Islet of Langerhans (tissue), 1 donor: Measurements from ENCODE around the genes TLE1 and IDNK.

DNA sequence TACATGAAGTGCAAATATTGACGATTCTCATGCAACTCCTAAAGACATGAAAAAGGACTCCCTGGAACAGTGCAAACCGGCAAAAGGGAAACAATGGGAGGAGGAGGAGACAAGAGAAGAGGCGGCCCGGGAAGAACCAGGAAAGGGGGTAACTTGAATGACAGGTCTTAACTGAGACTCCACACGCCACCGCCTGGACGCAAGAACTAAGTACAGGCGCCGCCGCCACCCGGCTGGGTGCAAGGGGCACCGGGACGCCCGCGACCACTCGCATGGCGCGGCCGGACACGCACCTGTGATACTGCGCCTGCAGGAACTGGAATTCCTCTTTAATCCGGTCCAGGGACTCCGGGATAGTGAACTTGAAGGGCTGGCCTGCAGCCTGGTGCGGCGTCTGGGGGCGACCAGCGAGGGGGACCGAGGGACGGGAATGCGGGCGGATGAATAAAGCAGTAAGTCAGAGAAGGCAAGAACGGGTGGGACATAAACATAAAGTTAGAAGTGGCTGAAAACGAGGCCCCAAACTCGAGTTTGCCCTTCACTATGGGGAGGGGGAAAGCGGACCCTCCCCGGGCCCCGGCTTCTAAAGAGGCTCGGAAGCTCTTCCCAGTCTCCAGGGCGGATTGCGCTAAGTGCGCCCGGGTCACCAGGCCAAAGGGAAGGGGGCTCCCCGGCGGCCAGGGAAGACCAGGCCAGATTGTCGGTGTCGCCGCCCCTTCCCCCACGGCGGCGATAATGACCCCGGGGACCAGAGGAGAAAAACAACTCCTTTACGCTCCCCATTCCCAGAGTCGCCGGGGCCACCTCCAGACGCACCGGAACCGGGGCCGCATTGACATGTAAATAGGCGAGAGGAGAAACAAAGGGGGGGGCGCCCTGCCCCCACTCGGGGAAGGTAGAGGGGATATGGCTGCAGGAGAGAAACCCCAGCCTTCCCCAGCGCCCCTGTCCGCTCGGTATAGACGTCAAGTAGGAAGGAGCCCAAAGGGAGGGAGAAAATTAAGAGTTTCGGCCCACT is 2.0 kb downstream of the TLE1 start:
- RRBS = 4% methylated on average over 24 of the region's 66 CpGs

GRCh38 chr9:81688782-81689687 is at the start of gene TLE1:
Gene TLE1, minus strand, starts transcription at chr9:81689547.
- RRBS = 3% methylated on average over 31 of the region's 112 CpGs

DNA sequence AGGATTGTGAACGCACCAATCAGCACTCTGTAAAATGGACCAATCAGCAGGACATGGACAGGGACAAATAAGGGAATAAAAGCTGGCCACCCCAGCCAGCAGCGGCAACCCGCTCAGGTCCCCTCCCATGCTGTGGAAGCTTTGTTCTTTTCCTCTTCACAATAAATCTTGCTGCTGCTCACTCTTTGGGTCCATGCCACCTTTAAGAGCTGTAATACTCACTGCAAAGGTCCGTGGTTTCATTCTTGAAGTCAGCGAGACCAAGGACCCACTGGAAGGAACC is 110.2 kb downstream of the SPATA31D1 start:
- RRBS = no CpG with 5 or more reads among the region's 5 CpGs

DNA sequence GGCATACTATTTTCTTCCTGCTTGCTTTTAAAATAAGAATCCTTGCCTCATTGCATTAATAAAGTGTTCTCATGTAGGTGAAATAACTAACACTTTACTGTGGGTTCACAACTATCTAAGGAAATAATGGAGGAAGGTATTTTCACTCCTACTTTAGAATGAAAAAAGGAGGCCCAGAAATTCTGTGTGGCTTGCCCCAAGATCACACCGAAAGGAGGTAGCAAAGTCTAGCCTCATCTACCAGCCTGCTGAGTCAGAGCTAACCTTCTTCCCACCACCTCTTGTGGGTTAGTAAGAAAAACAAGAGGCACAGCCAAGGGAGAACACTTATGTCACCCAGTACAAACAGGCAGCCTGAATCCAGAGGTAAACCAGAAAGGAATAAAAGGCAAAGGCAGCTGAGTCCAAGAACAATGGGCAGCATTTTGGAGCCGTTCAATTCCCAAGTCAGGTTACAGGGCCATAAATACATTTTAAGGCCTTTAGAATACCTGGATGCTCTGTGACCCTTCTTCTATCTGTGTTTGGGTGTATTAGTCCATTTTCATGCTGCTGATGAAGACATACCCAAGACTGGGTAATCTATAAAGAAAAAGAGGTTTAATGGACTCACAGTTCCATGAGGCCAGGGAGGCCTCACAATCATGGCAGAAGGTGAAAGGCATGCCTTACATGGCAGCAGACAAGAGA is 91.9 kb upstream of the RASEF start:
- RRBS = no CpG with 5 or more reads among the region's 2 CpGs

GRCh38 chr9:83245820-83246276 is 182.9 kb upstream of the RASEF start:
- RRBS = no CpG with 5 or more reads among the region's 3 CpGs

DNA sequence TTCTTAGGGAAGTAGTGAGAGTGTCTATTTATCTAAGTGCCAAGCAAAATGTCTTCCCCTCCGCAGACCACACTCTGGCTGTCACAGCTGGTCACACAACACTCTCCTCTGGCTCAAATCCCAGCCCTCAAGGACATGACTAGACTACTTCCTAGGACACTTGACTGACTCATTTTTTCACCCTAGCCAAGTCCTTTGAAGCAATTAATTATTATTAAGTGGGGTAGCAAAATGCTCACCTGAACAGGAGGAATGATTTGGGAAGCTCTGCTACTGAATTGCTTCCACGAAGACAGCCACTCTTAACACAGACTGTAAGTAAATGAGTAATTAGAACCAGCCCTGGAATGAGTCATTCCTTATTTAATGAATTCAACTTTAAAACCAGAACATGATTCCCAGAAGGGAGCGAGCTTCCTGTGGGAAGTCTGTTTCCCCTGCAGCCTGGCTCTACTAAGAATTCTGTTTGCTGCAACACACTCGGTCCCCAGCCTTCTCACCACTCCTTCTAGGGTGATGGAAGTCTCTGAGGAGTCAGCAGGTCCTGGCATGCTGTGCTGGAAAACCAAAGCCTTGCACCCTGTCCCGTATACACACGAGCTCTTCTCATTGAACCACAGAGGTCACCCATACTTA is 218.5 kb upstream of the RASEF start:
- RRBS = no CpG with 5 or more reads among the region's 6 CpGs

DNA sequence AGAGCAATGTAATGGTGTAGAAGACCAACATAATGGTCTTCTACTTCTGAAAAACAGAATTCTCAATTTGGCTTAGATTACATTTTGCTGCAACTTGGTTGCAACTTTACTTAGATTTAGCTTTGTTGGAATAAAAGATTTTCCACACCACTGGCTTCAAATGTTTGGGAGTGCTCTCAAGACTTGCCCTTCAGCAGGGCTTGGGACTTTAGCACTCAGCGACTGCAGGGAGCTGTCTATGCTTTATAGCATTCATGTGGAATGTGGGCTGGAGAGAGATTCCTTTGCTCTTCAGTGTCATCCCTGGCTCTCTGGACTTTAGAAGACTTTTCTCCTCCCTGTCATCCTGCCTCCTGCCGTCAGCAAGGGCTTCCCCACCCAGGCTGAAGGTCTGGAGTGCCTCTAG is 211.0 kb downstream of the FRMD3 start:
- RRBS = no CpG with 5 or more reads among the region's 2 CpGs

DNA sequence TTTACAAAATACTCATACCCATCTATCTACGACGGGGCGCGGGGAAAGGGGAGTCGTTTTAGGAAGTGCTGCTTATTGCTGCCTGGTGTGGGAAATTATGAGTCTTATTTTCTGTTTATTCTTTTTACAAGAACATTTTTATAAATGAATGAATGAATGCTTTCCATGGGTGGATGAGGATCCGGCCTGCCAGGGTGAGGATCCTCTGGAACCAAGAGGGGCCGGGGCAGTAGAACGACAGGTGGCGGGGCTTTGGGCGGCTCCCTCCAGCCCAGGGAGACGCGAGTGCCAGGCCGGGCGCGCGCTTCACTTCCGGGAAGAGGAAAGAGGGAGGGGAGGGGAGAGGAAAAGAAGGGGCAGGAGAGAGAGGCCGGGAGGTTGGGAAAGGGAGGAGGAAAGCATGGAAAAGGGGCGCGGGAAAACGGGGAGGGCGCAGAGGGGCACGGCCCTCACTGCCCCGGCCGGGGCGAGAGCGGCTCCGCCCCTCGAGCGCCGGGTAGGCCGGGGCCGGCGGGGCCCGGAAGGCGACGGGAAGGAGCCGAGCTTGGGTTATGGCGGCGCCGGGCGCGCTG is at the start of gene IDNK:
IDNK (plus strand) TSS at position 523 of the 572 bp plus-strand sequence.
- RRBS = 4% methylated on average over 20 of the region's 43 CpGs

DNA sequence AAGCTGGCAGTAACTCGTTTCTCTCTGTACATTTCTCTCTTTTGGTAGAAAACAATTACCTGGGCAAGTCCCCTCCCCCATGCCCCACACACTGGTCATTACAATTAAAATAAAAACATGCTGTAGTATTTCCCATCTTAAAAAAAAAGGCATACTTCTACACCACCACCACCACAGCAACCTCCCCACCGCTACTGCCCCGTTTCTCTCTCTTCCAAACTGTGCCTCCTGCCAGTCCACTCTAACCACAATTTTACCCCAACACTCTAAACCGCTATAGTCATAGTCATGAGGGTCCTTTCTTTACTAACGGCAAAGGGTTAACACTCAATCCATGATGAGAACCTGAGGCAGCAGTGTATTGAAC is 33.9 kb downstream of the IDNK start:
- RRBS = no CpG with 5 or more reads among the region's 5 CpGs

DNA sequence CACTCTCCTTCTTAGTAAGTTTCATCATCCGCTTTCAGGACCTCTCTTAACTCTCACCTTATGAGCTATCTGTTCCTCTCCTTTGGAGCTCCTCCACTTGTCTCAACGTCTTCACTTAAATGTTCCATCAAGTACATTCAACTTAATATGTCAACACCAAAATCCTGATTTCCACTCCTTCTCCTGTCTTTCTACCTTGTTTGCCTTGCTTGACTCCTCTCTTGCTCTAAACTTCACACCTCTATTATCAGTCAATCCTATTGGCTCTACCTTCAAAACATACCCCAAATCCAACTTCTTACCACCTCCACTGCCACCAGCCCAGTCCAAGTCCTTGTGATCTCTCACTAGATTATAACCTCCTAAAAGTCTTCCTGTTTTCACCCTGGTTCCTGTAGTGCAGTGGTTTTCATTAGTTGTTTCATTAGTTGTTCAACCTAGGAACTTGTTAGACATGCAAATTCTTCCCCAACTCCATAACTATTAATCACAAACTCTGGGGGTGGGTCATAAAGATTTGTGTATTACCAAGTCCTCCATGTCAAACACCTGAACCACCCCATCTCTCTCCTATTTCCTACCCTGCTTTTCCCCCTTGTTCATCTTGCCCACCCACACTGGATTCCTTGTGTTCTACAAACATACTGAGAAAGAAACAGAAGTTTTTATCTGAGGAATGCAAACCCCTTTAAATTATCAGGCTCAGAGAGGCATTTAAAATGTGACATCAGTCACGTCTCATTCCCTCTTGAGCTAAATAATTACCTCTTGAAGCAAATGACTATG is 34.4 kb downstream of the IDNK start:
- RRBS = no CpG with 5 or more reads among the region's 3 CpGs

GRCh38 chr9:83673810-83674558 is 33.8 kb downstream of the UBQLN1 start:
- RRBS = no CpG with 5 or more reads among the region's 4 CpGs

GRCh38 chr9:83701697-83702029 is 6.1 kb downstream of the UBQLN1 start:
- RRBS = no CpG with 5 or more reads among the region's 4 CpGs

GRCh38 chr9:83816968-83817679 is 445 bp downstream of the GKAP1 start:
- RRBS = 2% methylated on average over 20 of the region's 83 CpGs

- RRBS = no CpG with 5 or more reads among the region's 3 CpGs
Measured at GRCh38 chr9:83976000-83976650, 3.9 kb downstream of the HNRNPK start.

DNA sequence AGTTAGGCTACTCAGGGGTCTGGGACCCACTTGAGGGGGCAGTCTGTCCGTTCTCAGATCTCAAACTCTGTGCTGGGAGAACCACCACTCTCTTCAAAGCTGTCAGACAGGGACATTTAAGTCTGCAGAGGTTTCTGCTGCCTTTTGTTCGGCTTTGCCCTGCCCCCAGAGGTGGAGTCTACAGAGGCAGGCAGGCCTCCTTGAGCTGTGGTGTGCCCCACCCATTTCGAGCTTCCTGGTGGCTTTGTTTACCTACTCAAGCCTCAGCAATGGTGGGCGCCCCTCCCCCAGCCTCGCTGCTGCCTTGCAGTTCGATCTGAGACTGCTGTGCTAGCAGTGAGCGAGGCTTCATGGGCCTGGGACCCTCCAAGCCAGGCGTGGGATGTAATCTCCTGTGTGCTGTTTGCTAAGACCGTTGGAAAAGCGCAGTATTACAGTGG is 133.6 kb upstream of the NTRK2 start:
- RRBS = no CpG with 5 or more reads among the region's 10 CpGs

DNA sequence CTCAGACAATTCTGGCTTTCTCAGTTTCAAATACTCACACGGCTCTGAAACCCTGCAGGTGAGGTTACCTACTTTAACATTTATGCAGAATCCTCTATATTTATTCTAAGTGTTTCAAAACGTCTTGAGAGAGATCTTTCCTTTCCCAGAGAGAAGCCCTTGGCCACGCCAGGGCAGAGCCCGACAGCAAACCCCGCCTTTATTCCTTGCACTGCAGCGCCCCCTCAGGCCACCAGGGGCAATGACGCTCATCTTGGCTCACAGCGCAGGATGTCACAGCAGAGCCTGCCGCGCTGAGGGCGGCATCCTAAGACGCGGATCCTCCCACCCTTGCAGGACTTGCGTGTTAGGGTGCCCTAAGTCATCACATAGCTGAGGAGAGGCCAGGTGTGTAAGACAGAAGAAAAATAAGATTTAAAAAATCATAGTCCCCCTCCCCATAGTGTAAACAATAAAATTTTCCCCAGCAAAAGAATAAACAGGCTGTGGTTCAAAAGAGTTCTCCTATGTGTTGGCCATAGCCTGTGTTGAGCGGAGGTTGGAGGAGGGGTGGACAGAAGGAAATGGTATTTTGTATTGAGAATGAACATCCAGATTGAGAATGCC is 284.6 kb downstream of the NTRK2 start:
- RRBS = no CpG with 5 or more reads among the region's 15 CpGs

- RRBS = no CpG with 5 or more reads among the region's 5 CpGs
Measured at GRCh38 chr9:85742615-85743079, 893 bp upstream of the AGTPBP1 start.

GRCh38 chr9:85805453-85806151 is 63.8 kb upstream of the AGTPBP1 start:
- RRBS = no CpG with 5 or more reads among the region's 76 CpGs

GRCh38 chr9:85839256-85840443 is 97.9 kb upstream of the AGTPBP1 start:
- RRBS = no CpG with 5 or more reads among the region's 9 CpGs

- RRBS = no CpG with 5 or more reads among the region's 3 CpGs
Measured at GRCh38 chr9:86368949-86369680, 14.9 kb upstream of the TUT7 start.